Tongue (tissue), 2 donors: ENCODE measurements around a stretch of chr2.

DNA sequence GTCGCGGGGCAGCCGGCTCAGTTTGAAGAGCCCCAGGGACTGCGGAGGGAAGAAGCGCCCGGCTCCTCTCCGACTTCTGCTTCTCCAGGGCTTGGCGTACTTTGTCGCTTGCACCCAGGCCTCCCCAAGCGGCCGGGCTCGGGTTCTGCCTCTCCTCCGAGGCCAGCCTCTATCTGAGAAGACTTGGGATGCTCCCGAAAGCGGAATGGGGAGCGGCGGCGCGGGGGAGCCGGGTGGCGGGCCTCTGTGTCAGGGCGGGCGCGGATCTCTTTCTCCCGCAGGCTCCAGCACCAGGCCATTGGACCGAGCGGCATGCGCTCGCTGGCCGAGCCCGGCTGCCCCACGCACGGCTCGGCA is 2.8 kb downstream of the SIX3 start:
- RAMPAGE, long total RNA: no peak

GRCh38 chr2:44975449-44976018 is 33.7 kb downstream of the SIX2 start:
- RAMPAGE, long total RNA: no peak

DNA sequence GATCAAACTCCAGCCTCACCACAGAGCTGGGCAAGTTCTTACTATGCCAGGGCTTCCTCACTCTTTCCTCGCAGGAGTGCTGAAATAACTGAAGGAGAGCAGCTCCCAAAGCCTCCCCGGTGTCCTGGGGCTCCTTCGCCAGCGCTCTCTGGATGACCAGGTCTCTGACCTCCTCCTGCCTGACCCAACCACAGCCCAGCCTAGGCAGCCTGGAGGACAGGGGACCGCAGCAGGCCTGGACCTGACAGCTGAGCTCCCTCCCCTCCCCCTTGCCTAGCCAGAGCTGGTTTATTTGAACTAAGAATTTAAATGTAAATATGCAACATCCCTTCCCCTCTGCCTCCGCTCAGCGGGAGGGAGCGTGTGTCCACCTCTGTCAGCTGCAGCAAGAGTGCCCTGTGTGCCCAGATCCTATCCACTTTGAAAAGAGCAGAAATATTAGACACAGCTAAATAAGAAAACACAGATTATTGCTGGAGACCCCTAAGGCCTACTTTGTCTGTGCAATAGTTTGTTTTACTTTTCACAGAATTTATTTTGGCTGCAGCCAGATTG is 248.1 kb upstream of the SIX2 start:
- RAMPAGE, long total RNA: no peak

GRCh38 chr2:45423484-45423862 is 187.6 kb downstream of the SRBD1 start:
- RAMPAGE, long total RNA: no peak

DNA sequence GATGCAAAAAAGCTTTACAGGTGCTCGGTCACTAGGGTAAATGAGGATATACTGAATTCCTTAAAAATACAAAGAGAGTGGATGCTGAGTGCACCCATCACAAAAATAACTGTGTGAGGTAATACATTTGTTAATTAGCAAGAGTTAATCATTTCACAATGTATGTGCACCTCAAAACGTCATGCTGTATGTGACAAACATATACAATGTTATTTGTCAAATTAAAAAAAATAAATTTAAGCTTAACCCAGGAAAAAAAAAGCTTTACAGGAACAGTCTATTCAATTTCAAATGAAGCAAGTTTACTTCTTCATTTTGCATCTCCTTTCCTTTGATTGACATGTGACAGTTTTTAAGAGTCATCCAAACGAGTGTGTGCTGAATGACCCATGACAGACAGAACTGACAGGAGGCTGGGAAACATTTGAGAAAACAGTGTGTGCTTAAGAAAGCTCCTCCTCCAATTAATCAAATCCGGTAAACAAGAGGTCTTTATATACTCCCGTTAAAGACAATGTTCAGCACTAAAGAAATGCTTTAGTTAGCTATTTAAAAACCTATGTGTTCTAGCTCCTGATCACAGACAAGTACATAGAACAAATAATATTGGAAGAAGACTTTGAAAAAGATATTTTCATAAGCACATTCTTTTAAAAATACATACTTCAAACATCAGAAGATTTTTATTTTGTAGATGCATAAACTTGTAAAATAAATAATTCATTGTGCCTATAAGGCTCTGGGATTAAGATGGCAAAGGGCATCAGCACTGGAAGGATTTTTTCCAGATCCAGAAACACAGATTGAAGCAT is 177.7 kb downstream of the SRBD1 start:
- RAMPAGE, long total RNA: no peak

- RAMPAGE, long total RNA: no peak
Measured at GRCh38 chr2:45639463-45639879, 12.0 kb upstream of the PRKCE start.

DNA sequence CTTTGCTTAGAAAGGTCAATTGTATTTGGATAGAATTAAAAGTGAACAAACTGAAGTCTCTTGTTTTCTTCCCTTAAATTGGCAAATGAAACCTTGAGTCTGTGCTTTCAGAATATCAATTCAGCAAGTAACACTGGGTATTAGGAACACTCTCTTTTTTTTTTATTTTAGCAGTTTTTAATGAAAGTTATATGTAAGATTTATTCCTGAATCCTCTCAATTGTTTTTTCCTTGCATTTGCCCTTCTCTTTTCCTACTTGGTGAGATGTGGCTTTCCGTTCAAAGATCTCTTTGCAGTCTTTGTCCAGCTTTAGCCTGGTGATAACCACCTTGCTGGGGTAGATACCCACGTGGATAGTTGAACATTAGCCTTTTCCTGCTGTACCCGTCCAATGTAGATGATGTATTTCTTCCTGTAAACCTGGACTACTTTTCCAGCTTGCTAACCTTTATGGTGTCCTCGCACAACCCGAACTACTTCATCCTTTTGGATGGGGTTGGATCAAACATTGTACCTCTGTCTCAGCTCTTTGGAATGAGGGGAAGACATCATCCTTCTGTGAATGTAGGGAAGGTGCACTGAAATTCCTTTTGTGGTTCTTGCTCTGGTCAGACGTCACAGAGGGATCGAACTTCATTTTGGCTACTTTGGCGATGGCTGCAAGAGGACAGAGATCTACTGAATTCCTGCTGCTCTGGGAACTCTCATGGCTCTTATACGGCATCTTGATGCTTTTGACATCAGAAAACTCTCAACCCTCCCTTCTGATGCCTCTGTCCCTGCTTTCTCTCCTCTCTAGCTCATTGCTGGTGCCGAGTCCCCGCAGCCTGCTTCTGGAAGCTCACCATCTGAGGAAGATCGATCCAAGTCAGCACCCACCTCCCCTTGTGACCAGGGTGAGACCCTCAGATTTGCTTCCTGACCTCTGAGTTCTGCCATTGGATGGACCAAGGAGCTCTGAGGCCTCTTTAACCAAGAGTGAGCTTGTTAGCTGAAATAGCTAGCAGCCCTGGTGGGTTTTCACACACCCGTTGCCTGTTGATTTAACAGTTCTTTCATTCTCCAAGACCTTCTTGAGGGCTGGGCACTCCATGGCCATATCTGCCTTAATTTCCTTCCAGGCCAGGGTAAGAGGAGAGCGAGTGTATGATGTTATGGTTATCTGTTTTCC is 293.1 kb upstream of the EPAS1 start:
- RAMPAGE, long total RNA: no peak

GRCh38 chr2:46041964-46042764 is 255.0 kb upstream of the EPAS1 start:
- RAMPAGE, long total RNA: no peak

DNA sequence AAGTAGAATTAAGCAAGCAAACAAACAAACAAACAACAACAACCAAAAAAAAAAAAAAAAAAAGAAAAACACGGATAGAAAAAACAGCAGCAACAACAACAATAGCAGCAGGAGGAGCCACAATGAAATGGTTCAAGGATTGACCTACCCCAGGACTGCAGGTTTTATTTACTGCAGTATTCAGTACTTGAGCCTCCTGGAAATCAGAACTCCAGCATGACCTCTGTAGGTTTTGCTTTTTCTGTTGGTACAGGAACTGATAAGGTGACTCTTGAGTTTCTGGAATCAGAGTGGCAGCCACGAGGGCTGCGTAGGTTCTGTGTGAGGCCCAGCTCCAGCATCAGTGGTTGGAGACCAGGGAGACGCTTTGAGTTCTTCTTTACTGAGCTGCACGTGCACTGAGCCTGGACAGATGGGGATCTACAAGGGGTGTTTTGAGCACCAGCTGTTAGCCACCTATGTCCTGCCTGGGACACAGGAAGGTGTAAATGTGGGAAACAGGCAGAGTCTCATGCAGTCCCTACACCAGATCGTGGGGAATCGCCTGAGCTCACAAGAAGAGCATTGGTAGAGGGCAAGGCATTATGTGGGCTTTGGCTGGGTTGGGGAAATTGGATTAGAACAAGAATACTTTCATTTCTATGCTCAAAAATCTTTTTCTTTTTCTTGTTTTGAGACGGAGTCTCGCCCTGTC is 222.7 kb upstream of the EPAS1 start:
- RAMPAGE, long total RNA: no peak

DNA sequence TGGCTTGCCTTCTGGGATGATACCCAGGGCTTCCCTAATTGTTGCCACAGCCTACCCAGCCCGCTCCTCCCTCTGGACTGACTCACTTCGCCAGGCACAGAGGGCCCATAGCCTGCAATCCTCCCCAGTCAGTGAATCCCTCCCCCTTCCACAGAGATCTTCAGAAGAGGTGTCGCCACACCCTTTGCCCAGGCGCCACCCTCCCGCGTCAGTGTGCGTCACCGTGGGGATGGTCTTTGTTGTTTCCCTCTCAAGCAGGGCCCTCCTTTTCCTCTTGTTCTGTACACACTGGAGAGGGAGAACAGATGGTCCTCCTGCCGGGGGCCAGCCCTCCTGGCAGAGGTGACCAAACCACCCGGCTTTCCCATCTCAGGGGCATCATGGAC is 115.1 kb upstream of the EPAS1 start:
- RAMPAGE, long total RNA: no peak

GRCh38 chr2:46306134-46306792 is 9.1 kb downstream of the EPAS1 start:
- RAMPAGE, long total RNA: no peak

DNA sequence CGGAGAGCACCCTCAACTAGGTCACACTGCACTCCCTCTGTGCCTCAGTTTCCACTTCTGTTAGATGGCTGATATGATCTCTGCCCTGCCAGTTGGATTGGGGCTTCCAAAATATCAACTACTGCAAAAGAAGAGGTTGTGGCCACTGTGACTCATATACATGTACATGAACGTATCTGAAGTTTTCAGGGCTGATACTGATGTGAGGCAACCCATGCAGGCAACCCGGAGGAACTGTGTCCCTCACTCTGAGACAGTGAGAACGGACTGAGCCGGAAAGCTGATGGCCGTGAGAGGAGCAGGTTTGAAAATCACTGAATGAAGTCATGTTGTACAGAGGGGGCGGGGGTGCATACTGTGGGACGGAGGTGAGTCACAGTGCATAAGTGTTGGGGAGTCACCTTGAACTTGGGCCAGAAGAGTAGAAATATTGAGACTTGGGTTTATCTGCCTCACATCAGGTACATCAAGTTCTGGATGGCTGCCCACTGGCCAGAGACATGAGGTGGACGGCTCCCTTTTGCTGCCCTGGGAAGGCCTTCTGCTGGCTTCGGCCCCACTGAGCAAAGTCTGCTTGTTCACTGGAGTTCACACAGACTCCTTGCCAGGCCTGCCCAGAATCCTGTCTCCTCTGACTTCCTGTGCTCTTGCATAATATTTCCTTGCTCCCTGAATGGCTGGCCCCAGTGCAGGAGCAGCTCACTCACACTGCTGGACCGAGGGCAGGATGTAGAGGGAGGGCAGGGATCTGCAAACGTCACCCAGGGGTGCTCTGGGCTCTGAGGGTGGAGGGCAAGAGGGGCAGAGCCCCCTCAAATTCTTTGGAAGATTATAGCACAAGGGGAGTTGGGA is 18.0 kb downstream of the EPAS1 start:
- RAMPAGE, long total RNA: no peak

GRCh38 chr2:46325148-46325869 is 28.1 kb downstream of the EPAS1 start:
- RAMPAGE, long total RNA: no peak

- RAMPAGE, long total RNA: no peak
Measured at GRCh38 chr2:46325870-46326827, 28.9 kb downstream of the EPAS1 start.

DNA sequence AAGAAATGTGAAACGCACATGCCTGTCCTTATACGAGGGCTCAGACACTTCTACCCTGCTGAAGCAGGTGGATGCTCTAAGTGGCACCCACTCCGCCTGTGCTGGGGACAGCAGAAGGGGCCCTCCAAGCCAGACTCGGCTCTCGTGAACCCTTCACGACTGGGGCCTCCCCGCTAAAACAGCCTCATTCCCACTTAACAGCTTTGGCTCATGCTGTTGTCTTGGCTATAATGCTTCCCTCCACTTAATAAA is 22.0 kb upstream of the RHOQ start:
- RAMPAGE, long total RNA: no peak

GRCh38 chr2:46546886-46547248 is 4.5 kb upstream of the ATP6V1E2 start:
- RAMPAGE, long total RNA: no peak

- RAMPAGE, long total RNA: no peak
Measured at GRCh38 chr2:46779562-46780185, 80.6 kb downstream of the SOCS5 start.

DNA sequence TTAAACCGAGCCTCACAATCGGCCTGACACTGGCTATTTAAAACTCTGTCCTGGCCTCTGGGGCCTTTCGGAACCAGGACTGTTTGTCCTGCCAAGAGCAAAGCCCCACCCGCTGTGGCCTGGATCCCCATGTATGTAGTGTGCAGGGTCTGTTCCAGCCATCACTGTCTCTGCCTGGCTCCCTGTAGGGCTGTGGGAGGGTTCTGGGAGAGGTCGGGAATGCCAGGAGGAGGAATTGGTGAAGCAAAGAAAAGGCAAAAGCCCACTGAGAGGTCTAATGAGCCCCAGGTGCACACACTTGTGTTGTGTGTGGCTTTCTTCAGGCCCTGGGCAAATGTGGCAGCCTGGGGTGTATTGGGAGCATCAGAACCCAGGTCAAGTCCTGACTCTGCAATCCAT is 97.3 kb downstream of the MCFD2 start:
- RAMPAGE, long total RNA: no peak

GRCh38 chr2:46847765-46848362 is 67.7 kb downstream of the MCFD2 start:
- RAMPAGE, long total RNA: no peak

GRCh38 chr2:46850651-46851251 is 64.9 kb downstream of the MCFD2 start:
- RAMPAGE, long total RNA: no peak